ENCODE data around the genes PGC, UBR2, KLC4 and PTK7.

DNA sequence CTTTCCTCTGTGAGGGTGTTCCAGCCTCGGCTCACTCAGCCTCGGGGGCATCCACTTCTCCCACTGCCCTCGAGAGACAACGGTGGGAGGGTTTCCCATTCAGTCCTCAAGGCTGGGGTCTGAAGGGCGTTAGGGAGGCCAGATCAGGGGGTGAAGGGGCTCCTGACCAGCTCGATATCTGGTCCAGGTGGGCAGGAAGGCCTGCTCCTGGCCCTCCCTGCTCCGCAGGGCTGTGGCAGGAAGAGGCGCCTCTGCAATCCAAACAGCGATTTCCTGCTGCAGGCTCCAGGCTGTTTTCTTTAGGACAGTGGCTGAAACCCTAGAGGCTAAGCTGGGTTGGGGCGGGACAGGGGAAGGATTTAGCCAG lies 17.5 kb downstream of the MDFI start:
- RRBS, result no CpG with 5 or more reads among the region's 10 CpGs

GRCh38 chr6:41746864-41747757 lies at the start of gene PGC:
TSS of gene PGC (minus strand) at chr6:41747397.
- RRBS, result no CpG with 5 or more reads among the region's 13 CpGs

DNA sequence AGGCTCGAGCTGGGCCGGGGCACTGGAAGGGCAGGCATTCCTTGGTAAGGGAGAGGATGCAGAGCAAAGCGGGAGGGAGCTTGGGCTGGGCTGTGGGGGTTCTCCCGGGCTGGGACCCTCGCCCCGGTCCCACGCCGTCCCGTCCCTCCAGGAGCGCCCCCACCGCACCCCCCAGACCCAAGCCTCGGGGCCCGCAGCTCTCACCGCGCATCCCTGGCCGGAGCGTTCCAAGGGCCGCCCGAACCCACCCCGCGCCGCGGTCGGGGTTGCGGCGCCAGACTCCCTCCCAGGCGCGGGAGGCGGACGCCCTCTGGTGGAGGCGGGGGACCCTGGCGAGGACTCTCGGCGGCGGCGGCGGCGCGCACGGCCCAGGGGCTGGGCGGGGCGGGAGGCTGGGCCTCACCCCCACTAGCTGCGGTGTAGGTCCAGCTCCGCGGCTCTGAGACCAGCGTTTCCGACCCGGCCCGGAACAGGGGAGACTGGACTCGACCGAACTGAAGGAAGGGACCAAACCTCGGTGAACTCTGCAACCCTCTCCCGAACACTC lies 1.1 kb upstream of the TOMM6 start:
- RRBS, result 4% methylated on average over 17 of the region's 53 CpGs

DNA sequence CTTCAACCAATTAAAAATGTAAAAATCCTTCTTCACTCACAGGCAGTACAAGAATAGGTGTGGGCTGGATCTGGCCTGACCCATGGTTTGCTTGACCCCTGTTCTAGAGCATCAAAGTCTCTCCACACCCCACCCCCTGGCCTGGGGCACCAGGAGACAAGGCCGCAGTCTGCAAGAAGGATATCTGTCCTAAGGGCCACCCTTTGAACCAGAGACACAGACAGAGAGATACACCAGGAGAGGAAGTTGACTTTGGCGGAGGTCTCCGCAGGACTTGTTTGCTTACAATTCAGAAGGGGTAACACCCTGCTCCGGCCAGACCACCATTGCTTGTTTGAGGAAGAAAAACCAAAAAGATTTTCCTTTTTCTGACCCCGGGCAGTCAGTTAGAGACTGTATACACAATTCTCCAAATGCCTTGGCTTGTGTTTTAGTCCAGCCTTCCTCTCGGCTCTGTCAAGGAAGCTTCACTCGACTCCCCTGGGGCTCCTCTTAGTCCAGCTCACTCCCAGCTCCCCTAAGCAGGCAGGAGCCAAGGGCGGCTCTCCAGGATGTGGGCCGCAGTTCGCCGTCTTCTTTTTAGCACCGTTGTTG lies 58.4 kb upstream of the MRPS10 start:
- RRBS, result no CpG with 5 or more reads among the region's 12 CpGs

DNA sequence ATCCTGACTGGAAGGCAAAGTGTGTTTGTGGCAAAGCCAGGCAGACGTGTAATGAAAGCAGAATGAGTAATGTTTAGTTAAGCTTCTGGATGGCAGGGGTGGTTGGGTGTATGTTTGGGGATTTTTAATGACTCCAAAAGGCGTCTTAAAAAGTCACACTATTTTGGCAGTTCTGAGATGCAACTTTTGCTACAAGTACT lies 94.1 kb downstream of the TRERF1 start:
- RRBS, result no CpG with 5 or more reads among the region's 2 CpGs

DNA sequence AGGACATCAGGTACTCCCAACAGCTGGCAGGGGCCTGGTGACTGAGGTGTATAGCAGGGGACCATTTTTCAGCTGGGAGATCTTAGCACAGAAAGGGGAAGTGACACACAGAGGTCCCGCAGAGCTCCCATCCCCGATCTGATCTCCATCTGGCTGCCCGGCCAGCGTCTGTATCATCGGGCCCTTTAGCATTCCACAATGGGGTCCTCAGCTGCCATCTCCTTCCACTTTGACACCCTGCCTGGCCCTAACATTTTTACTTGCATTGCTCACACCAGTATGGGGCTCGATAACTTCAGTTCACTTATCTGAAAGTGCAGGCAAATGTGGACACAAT lies 84.0 kb downstream of the TRERF1 start:
- RRBS, result no CpG with 5 or more reads among the region's 6 CpGs

DNA sequence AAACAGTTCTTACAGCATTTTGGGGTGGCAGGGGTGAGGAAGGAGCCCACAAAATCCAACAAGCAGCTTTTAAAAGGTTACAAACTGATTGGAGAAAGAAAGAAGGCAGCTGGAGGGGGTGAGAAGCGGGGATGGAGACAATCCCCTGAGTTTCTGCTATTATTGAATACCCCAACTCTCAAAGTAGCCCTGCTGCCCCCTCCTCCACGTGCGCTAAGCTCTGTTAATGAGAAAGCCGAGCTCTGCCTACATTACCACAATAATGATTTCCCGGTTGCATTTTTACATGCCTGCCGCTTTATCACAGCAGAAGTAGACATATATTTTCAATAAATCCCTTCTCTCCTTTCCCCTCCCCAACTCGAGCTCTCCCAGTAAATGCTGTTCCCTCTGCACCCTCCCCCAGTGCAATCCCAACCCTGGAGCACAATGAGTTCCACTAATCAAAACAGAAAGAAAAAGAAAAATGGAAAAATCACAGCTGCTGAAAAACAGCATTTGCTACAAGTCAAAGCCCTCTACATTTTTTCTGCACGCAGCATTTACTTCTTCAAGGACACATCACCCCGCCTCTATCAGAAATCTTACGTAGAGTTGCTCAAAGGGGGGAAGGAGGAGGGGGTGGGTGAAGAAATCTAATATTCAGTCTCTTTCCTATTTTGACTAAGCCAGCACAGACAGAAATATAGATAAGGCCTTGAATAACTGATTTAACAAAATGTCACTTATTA lies 10.8 kb downstream of the TRERF1 start:
- RRBS, result no CpG with 5 or more reads among the region's 10 CpGs

- RRBS, result no CpG with 5 or more reads among the region's 5 CpGs
Measured at GRCh38 chr6:42448443-42448825, 3.3 kb downstream of the TRERF1 start.

DNA sequence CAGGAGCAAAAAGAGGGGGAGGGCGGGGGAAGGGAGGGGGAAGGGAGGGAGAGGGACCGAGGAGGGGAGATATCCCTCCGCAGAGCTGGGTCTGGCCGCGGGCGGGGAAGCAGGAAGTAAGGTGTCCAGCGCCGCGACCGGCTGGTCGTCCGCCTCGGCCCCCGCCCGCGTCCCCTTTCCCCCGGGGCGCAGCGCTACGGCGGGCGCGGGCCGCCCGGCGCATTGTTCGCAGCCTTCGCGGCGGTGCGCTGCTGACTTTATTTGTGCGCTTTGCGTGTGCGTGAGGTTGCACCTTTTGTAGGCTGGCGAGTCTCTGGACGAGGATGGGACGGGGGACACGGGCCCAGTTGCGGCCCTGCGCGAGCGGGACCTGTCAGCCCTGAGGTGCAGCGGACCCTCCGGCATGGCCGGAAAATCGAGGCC lies 527 bp upstream of the TRERF1 start:
- RRBS, result 2% methylated on average over 8 of the region's 46 CpGs

DNA sequence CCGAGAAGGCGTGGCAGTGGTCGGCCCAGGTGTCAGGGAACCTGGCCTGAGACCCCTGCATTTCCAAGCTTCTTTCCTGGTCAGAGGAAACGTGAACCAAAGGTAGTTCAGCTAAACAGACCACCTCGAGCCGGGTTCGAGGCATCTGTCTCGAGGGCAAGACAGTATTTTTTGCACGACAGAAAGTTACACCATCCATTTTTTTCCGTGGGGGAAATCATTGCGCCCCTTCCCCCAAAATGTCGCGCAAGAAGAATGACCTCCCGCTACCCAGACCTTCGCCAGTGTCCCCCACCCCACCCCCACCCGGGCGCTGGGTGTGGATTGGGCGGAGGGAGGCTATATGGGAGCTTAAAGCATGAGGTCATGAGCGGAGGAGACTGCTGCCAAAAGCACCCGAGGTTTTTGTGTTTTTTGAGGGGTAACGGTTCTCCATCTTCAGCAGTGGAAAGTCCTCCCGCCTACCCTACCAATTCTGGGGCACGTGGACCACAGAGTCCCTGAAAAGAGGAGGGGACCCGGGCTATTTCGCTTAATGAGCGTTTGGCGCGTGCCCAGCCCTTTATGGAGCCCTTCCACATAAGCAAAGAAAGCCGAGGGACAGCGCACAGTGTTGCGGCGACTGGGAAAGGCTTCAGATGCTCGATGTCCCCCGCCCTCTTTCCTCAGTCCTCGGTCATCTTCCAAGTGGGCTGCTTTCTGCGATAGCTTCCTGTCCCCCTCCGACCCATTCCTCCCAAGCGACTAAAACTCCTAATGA lies 1.9 kb upstream of the TRERF1 start:
- RRBS, result no CpG with 5 or more reads among the region's 38 CpGs

GRCh38 chr6:42563523-42564683 lies at the start of gene UBR2:
TSS of gene UBR2 (plus strand) at chr6:42564029.
- RRBS, result 2% methylated on average over 24 of the region's 59 CpGs

DNA sequence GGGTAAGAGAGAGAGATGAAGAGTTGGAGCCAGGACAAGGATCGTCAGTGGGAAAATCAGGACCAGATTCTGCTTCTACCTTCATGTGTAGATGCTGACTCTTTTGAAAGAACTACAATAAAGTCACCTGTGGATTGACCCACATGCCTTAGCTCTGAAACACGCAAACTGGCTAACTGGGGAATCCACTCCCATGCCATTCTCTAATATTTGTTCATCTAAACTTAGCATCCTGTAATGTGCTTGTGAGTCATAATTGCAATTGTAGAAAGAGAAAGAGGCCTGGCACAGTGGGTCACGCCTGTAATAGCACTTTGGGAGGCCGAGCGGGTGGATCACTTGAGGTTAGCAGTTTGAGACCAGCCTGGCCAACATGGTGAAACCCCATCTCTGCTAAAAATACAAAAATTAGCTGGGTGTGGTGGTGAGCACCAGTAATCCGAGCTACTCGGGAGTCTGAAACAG lies 15.5 kb upstream of the BICRAL start:
- RRBS, result no CpG with 5 or more reads among the region's 7 CpGs

DNA sequence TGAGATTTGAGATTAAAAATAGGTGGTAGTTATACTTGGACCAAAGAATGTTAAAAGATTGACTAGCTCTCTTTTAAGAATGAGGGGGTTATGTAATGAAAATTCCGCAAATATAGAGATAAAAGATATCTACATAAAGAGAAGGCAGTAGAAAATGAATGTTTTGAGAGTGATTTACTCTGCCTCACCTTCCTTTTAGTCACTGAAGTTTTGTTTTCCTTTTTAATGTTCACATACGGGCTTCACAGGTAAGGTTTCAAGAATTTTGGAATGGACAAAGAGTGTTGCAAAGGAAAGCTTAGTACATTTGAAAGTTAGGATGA lies 794 bp upstream of the BICRAL start:
- RRBS, result no CpG with 5 or more reads among the region's 2 CpGs

DNA sequence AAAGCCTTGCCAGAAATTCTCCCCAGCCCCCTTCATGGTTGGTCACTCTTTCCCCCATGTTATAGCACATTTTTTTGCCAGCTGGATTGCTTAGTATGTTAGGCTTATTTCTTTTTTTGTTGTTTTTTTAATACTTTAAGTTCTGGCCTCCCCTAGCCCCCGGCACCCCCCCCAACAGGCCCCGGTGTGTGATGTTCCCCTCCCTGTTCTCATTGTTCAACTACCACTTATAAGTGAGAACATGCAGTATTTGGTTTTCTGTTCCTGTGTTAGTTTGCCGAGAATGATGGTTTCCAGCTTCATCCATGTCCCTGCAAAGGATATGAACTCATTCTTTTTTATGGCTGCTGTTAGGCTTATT lies 27.1 kb downstream of the BICRAL start:
- RRBS, result no CpG with 5 or more reads among the region's 3 CpGs

GRCh38 chr6:42985121-42985552 lies 767 bp downstream of the PPP2R5D start:
- RRBS, result no CpG with 5 or more reads among the region's 8 CpGs

DNA sequence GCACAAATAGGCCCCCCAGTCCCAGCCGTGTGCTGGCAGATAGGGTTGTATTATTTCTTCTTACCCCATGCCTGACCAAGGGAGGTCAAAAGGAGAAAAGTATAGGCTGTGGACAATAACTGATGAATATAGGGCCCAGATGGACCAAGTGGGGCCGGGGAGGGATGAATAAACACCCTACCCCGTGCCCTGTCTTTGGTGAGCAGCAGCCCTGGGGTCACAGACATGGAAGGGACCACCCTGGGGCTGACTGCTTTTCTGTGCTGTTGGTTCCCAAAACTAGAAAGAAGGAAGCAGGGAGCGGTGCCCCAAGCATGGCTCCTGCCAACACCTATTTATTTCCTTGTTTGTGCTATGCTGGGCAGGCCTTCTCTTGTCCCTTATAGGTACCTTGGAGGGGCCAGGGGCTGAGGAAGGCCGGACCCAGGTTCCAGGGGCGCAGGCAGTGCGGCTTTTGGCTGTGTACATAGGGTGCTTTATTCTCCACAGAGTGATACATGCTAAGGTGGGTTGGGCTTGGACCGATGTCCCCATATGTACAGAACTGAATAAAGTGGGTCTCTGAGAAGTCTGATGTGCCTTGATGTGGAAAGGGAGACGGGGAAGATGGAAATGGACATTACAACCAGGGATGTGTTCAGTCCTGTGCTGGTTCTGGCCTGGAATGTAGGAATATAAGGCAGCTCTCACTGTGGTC lies 1.8 kb downstream of the MEA1 start:
- RRBS, result no CpG with 5 or more reads among the region's 9 CpGs

DNA sequence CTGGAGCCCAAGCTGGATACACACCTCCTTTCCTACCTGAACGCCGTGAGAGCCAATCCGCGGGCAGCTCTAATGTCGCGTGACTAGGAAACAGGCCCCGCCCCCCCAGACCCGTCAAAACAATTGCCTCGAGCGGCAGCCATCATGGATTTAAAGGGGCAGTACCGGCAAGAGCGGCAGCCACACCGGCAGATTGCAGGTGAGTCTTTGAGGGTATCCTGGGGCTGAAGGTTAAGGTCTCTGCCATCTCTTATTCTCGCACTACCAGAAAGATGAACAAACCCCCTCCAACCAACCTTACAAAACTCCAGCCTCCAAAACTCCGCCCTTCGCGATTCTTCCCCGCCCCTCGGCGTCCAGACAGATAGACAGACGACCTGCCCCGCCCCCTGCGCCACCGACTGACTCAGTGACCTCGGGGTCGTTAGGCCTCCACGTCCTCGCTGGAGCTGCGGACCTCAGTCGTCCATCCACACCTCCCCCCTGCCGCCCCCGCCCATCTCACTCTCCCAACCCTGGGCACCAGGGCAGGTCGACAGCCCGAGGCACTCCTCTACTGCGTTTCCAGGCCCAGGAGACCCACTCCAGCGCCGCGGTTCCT lies at the start of gene KLC4:
TSS of gene KLC4 (plus strand) at position 145 of the 601 bp plus-strand sequence.
- RRBS, result no CpG with 5 or more reads among the region's 38 CpGs

GRCh38 chr6:43075781-43076956 lies at the start of gene PTK7:
TSS of gene PTK7 (plus strand) at chr6:43076314.
- RRBS, result 1% methylated on average over 47 of the region's 102 CpGs

DNA sequence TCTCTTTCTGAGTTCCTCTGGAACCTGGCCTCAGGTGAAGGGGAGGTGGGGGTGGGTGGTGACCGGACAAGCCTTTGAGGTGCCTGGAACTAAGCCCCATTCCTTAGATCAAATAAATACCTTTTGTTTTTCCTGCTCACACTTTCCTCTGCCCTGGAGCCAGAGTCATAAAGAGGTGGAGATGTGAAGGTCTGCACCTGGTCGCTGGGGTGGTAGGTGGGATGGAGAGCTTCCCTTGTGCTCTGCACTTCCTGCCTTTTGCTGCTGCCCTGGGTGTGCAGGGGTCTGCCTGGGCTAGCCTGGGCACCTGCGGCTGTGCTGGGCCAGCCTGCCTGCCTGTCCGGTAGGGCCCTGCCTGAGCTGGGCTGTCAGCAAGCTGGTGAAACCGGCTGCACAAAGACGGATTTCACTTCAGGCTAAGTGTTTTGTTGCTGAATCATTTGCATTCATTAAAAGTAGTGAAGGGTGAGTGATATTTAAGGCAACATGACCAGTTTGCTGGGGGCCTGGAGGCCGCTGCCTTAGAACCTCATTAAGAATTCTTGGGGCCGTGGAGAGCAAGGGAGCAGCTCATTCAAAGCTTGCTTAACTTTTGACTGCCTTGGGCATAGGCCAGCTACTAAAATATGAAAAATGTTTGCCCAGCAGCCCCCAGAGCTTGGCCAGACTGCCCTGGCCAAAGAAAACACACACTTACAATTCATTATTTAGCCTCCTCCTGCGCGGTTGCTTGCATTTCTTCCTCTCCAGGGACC lies 20.5 kb downstream of the PTK7 start:
- RRBS, result 19% methylated on average over 3 of the region's 10 CpGs

DNA sequence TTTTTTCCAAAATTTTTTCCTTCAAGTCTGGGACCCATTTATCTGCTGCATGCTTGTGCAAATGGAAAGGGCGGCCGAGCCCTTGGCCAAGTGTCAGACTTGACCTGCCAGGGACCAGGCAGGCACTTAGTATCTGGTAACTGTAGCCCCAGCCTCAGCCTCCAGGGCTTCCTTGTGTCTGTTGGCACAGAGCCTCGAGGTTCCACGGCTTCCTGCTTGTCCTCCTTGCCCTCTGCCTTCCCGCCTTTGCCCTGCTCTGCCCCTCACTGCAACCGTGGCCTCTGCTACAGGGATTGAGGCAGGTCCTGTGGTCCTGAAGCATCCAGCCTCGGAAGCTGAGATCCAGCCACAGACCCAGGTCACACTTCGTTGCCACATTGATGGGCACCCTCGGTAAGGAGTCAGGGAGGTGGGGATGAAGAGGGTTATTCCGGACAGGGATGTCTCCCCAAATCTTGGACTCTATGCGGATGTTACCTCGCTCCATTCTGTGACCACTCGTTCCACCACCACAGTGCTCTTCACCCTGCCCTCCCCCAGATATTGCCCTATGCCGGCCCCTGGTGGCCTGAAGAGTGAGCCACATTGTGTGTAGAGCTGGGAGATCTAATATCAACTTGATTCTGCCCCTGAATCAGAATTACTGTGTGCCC lies 41.5 kb upstream of the SRF start:
- RRBS, result no CpG with 5 or more reads among the region's 14 CpGs

Measured in AG08470 (cell line).